OCI-LY7 (cell line): ENCODE measurements around a stretch of chr20.

GRCh38 chr20:20214674-20215422 lies 153.1 kb upstream of the INSM1 start:
- PRO-cap, result no peak
- RAMPAGE, long total RNA, result no peak

- PRO-cap, result no peak
- RAMPAGE, long total RNA, result no peak
Measured at GRCh38 chr20:20368165-20369079, 518 bp downstream of the INSM1 start.

DNA sequence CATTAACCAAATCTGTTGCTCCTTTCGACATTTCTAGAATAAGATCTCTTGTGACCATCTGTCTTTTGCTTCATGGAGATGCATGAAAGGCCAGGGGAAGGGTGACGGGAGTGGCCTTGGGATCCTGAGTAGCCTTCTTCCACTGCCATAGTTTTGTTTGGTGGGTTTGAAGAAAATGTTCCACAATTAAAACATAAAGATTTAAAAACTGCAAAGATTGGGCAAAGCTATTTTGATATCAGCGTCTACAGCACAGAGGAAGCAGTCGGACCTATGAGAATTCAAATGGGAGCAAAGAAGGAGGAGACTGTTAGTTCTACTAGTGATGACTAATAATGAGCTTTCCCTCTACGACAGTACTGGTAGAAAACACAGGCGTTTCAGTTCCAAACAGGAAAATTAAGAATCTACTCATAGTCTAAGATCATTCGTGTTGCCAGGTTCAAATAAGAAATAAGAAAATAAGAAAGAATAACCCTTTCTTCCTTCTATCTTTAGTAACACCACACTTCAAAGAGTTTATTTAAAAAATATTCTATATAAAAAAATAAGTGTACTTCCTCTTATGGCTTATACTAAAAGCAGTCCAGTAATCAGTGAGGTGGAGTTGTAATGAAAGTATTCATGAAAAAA lies 121.2 kb downstream of the INSM1 start:
- PRO-cap, result no peak
- RAMPAGE, long total RNA, result no peak

- PRO-cap, result no peak
- RAMPAGE, long total RNA, result no peak
Measured at GRCh38 chr20:20591094-20591626, 121.3 kb downstream of the RALGAPA2 start.

DNA sequence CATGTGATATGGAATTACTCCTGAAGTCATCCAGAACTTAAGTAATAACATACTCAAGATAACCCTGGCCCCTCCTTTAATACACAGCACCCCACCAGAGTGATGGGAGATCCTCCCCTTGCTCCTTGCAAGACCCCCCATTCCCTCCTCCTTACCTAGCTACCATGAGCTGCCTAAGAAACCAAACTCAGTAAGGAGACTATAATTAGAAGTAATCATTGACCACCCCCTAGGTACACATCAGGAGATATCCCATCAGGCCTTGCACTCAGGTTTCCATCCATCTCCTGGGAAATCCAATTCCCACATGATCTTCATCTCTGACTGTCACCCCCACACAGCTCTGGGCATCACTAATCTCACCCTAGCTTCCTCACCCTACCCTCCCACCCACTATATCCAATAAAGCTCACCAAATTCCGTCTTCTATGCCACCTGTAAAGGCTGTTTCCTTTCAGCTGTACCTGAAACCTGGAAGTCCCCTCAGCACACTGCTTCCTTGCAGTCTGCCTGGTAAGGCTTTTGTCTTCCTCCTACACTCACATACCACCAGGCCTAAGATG lies 22.2 kb downstream of the RALGAPA2 start:
- PRO-cap, result no peak
- RAMPAGE, long total RNA, result no peak

- PRO-cap, result no peak
- RAMPAGE, long total RNA, result no peak
Measured at GRCh38 chr20:21101857-21102669, 23.8 kb upstream of the KIZ start.

GRCh38 chr20:21189999-21190203 lies 64.0 kb downstream of the KIZ start:
- PRO-cap, result no peak
- RAMPAGE, long total RNA, result no peak

GRCh38 chr20:21506806-21507120 lies 7.1 kb downstream of the NKX2-2 start:
- PRO-cap, result no peak
- RAMPAGE, long total RNA, result no peak

GRCh38 chr20:22465381-22466191 lies 118.8 kb downstream of the FOXA2 start:
- PRO-cap, result no peak
- RAMPAGE, long total RNA, result no peak

DNA sequence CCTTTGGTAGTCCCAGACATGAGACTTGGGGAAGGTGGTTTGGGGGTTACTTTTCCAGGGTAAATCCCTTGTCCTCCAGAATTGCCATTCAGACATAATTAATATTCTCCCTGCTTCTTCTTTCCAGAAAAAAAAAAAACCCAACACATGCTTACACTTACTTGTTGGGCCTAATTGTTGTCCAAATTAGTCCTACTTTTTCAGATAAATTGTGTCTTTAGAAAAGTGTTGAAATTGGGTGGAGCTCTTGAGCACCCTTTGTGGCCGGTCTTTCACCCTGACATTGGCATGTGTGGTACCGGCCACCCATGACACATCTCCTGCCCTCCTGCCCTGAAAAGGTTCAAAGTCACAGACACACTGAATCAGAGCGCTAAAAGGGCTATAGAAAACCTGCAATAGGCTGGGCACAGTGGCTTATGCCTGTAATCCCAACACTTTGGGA lies 57.3 kb downstream of the FOXA2 start:
- PRO-cap, result no peak
- RAMPAGE, long total RNA, result no peak

- PRO-cap, result no peak
- RAMPAGE, long total RNA, result no peak
Measured at GRCh38 chr20:22567778-22568709, 16.3 kb downstream of the FOXA2 start.

DNA sequence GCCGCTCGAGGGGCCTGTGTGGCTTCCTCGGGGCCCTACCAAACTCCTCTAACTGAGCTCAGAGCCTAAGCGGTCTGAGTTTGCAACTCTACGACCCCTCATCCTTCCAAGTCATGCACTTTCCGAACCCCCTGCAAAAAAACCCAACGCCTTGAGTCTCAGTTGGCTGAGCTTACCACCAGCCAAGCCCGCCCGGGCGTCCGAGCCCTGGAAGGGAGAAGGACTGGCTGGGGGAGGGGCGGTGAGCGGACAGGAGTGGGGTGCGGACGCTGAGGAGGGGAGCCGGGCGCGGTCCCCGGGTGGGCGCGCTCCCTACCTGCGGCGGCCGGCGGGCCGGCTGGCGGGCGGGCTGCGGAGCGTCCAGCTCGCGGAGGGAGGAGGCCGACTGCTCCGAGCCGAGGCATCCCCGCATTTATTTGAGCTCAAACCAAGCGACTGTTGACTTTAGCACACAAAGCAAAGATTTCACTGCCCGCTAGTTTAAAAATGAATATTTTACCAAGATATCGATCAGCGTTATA lies 6.1 kb downstream of the FOXA2 start:
- PRO-cap, result no peak
- RAMPAGE, long total RNA, result no peak

DNA sequence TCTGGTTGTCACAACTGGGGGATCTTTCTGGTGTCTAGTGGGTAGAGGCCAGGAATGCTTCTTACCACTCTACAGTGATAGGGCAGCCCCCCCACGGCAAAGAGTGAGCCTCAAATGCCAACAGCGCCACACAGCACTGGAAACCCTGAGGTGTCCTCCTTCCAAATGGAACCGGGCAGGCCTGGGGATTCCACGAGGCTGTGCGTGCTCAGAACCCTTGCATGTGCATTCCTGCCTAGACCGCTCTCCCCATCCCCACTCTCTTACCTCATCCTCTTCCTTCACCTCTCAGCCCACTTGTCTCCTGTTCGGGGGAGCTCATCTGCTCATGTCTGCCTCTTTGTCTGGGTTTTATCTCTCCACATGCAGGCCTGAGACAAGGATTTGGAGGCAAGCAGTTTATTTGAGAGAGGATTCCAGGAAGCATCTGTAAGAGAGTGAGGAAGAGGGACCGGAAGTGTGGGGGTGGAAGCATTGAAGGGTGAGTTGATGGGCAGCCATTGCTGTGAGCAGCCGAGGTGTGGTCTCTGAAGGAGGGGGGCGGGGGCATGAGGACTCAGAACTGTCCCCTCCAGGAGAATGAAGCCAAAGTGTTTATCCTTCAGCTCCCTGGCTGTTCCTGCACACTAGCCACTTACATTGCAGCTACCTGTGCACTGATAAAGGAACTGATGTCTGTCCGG lies 100.2 kb upstream of the FOXA2 start:
- PRO-cap, result no peak
- RAMPAGE, long total RNA, result no peak

DNA sequence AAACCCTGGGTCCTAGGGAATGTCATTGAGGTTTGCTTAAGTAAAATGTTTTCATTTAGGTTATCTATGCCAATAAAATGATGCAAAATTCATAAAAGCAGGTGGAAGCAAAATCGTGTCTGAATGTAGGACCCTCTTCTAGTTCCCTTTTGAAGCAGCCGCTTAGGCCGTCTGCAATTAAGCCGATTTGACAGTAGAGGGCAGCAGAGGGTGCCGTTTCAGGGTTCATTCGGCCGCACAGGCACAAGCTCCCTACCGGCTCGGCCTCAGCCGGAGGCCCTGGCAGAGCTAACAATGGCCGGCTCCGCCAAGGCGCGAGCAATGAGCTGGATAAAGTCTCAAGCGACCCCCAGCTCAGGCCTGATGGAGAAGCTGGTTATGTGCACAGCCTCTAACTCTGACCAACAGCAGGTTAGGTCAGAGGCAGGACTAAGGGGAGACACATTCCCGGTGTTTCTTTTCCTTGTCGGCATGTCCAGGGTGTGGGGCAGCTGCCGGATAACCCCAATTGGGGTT lies 107.3 kb upstream of the FOXA2 start:
- PRO-cap, result no peak
- RAMPAGE, long total RNA, result no peak

DNA sequence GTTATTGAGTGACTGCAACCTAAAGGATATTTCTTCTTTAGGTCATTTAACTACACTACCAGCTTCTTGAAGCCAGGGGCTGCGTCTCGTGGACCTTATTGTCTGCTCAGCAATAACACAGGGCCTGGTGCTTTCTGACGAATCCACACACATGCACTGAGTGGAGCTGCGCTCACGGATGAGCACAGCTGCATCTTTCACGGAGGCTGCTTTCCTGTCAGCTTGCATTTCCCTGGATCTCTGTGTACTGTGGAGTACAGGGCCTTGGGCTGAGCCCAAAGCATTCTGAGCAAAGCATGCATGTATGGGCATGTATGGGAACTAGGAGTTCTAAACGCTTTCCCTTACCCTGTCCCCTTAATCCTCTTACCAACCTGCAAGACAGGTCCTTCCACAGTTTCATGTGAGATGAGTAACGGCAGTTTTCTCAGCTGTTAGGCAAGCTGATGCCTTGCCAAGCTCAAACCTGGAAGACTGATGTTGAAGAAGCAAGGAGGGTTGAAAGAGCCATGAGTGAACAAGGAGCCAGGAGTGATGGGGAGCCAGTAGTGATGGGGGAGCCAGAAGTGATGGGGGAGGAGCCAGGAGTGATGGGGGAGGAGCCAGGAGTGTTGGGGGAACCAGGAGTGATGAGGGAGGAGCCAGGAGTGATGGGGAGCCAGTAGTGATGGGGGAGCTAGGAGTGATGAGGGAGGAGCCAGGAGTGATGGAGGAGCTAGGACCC lies 14.3 kb upstream of the CD93 start:
- PRO-cap, result no peak
- RAMPAGE, long total RNA, result no peak

GRCh38 chr20:23114054-23114357 lies 27.9 kb upstream of the CD93 start:
- PRO-cap, result no peak
- RAMPAGE, long total RNA, result no peak

DNA sequence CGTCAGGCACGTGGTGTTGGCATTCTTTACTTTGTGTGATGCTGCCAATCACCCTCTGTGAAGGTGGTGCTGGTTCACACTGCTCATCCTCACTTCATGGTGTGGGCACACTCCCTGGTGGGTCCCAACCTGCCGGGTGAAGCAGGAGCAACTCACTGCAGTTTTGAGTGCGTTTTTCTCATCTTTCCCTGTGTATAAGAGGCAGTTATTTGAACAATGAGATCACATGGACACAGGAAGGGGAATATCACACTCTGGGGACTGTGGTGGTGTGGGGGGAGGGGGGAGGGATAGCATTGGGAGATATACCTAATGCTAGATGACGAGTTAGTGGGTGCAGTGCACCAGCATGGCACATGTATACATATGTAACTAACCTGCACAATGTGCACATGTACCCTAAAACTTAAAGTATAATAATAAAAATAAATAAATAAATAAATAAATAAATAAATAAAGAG lies 53.6 kb upstream of the CD93 start:
- PRO-cap, result no peak
- RAMPAGE, long total RNA, result no peak

DNA sequence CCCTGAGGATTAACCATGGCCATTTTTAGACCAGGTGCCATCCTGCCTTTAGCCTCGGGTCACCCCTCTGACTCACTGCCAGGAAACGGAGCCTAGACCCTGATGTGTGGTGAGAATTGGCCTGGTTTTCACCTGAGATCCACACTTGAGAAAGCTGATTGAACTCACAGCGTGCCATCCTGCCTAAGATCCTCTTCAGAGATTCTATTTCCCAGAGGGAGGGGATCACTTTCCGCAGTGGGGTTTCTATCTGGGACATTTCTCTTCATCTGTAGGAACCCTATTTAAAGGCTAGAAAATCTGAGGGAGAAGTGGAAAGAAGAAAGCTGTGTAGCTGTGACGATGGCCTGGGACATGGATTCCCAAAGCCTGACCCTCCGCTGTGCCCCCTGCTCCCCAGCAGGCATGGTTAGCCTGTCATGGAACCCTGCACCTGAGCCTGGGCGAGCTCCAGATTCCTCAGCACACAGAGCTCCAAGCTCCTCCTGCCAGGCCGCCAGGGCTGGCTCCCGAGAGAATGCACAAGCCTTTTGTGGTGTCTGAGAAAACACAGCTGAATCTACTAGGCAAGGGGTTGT lies 64.0 kb upstream of the CD93 start:
- PRO-cap, result no peak
- RAMPAGE, long total RNA, result no peak

GRCh38 chr20:23165201-23165836 lies 79.2 kb upstream of the CD93 start:
- PRO-cap, result no peak
- RAMPAGE, long total RNA, result no peak

DNA sequence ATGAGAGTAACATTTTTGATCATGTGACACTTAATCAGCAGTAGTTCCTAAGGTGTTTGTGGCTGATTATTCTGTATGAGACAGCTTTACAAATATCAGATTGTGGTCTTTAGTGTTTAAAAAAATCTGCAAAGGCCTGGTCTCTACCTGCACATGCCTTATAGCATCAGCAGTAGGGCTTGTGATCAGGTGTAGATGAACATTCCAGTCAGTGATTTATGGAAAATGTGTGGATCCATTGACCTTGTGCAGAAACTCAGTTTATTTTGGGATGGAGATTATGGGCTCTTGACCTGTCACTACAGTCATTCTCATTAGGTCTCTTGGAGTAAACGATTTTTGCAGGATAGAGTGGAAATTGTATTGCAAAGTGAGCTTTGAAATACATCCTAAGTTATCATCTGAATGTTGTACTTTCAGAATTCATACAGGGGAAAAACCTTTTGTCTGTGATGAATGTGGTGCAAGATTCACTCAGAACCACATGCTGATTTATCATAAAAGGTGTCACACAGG lies 4.7 kb downstream of the GZF1 start:
- PRO-cap, result no peak
- RAMPAGE, long total RNA, result no peak